Vein endothelial cell (primary cell): Measurements from ENCODE around the gene XRCC6.

- CAGE, long polyA plus RNA, result no peak
These were observed 92.8 kb downstream of the SGSM3 start for GRCh38 chr22:40462937-40463761.

GRCh38 chr22:40679981-40681010, 1.0 kb downstream of the MCHR1 start:
- CAGE, long polyA plus RNA, result no peak

- CAGE, long polyA plus RNA, result no peak
These were observed 67.5 kb downstream of the MCHR1 start for GRCh38 chr22:40746720-40747195.

DNA sequence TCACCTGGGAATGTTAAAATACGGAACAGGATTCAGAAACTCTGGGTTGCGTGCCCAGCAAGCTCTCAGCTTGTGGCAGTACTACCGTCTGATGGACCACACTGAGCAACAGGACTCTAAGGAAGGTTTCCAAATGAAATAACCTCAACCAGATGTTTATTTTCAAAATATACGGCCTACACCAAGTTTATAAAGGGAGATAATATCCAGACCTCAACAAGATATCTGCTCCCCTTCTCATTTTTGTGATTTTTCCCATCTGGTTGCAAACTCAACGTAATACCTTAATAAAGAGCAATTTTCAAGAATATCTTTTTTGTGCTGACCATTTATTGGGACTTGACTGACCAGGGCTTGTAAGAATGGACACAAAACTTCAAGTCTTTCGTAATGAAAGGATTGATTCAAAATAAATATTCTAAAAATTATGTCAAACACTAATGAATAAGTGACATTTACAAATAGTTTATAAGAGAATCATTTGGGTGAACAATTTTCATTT, 49.3 kb downstream of the SLC25A17 start:
- CAGE, long polyA plus RNA, result no peak

DNA sequence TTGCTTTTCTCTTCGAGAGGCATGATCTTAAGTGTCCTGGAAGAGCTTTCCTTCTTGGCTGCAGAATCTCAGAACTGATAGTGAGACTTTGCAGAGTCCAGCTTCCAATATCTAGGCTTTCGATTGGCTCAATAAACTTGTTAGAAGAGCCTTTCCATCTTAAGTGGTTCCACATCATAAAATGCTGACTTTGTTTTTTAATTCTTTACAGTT, 15.5 kb upstream of the DNAJB7 start:
- CAGE, long polyA plus RNA, result no peak

DNA sequence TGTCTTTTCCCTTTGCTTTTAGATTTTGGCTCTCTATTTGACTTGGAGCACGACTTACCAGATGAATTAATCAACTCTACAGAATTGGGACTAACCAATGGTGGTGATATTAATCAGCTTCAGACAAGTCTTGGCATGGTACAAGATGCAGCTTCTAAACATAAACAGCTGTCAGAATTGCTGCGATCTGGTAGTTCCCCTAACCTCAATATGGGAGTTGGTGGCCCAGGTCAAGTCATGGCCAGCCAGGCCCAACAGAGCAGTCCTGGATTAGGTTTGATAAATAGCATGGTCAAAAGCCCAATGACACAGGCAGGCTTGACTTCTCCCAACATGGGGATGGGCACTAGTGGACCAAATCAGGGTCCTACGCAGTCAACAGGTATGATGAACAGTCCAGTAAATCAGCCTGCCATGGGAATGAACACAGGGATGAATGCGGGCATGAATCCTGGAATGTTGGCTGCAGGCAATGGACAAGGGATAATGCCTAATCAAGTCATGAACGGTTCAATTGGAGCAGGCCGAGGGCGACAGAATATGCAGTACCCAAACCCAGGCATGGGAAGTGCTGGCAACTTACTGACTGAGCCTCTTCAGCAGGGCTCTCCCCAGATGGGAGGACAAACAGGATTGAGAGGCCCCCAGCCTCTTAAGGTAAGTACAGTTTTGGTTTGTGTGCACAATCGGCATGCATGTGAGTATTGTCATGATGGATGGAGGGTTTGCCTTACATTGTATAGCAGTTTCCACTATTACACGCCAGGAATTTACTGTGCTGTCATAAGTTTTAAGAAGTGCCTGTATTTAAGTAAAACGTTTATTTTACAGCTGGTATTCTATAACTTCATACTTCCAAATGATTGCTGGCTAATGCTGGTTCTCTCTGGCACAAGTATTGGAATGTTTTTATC, 25.0 kb downstream of the EP300 start:
- CAGE, long polyA plus RNA, result no peak

- CAGE, long polyA plus RNA, result no peak
These were observed 37.9 kb downstream of the EP300 start for GRCh38 chr22:41130310-41130749.

GRCh38 chr22:41151735-41152065, 53.4 kb upstream of the L3MBTL2 start:
- CAGE, long polyA plus RNA, result no peak

DNA sequence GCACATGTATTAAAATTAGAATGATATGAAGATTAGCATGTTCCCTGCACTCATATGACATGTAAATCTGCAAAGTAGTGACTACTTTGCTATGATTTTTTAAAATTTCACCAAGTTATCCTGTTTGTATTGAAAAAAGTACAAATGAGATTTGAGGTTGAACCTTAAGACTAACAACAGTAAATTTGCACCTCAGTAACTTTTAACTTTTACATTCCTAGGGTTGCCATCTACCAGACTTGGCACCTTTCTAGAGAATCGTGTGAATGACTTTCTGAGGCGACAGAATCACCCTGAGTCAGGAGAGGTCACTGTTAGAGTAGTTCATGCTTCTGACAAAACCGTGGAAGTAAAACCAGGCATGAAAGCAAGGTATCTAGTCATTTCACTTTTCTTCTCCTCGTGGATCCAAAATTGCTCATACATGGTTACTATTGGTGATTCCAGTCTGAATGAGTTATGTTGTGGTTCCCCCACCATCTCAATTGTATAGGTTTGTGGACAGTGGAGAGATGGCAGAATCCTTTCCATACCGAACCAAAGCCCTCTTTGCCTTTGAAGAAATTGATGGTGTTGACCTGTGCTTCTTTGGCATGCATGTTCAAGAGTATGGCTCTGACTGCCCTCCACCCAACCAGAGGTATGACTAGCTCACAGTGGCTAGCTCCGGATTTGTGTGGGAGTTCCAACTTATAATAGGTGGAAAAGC, 36.7 kb upstream of the L3MBTL2 start:
- CAGE, long polyA plus RNA, result no peak

DNA sequence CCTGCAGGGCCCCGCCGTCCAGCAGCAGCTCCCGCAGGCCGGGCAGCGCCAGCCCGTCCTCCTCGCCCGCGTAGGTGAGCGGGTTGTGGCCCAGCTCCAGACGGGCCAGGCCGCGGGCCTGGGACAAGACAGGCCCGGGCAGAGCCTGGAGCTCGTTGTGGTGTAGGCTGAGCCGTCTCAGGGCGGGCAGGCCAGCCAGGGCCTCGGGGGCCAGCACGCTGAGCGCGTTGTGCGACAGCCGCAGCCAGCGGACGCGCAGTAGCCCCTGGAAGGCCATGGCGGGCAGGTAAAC, 2.5 kb downstream of the CHADL start:
- CAGE, long polyA plus RNA, result no peak

GRCh38 chr22:41247679-41248302, 7.1 kb upstream of the CHADL start:
- CAGE, long polyA plus RNA, result no peak

GRCh38 chr22:41403606-41404398, 22.1 kb downstream of the TEF start:
- CAGE, long polyA plus RNA, result no peak

DNA sequence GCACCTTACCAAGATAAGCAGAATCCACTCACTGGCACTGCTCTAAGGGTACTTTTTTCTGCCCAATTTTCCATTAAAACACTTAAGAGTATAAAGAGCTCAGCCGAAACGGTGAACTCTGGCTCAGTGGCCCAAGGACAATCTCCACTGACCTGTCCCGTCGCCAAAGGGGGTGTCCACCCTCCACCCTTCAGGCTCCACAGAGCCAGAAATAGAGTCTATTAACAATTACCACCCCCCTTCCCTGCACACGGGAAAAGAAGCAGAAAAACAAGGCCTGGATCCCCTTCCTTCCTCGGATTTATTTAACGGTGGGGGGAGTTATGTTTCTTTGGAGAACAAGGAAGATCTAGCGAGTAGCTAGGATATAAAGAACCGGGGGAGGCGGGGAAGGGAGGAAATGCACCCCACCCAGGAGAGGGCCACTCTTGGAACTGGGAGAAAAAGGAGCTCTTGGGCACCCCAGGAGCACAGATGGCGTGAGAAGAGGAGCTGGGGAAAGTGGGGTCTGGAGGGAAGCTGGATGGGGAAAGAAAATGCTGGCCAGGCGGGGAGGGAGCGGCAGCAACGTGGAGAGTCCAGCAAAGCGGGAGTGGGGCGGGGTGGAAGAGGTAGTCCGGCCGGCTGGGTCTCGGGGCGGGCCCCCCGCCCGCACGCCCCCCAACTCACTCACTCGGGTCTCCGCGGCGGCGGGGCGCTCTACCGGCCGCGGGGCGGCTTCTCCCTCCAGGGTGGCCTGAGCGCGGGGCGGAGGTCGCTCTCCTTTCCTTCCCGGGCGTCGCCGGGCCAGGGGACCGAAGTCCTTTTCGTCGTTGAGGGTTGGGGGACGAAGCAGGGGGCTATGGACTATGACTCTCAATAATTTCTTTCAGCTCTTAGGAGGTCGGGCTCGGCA, 648 bp downstream of the TOB2 start:
- CAGE, long polyA plus RNA, result no peak

DNA sequence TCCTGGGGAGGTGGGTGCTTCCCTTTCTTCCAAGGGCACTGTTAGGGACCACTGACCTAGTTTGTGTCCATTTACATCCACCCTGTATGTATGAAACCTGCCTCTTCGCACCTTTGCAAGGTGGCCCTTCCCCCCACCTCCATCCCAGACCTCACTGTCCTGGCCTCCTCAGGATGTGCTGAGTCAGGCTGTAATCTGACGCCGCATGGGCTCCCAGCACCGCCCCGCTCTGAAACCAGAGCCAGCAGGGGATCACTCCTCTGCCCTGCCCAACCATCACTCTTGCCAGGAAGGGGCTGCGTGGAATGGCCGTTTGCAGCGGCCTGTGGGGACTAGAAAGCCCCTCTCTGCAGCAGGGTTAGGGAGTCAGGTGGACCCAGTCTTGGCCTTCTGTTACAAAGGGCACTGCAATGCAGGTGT, 31.5 kb downstream of the POLR3H start:
- CAGE, long polyA plus RNA, result no peak

- CAGE, long polyA plus RNA, result no peak
These were observed 25.9 kb downstream of the POLR3H start for GRCh38 chr22:41518318-41518862.

- CAGE, long polyA plus RNA, result no peak
These were observed 5.1 kb upstream of the POLR3H start for GRCh38 chr22:41549398-41549722.

GRCh38 chr22:41597866-41598428, 8.3 kb upstream of the PMM1 start:
- CAGE, long polyA plus RNA, result no peak

DNA sequence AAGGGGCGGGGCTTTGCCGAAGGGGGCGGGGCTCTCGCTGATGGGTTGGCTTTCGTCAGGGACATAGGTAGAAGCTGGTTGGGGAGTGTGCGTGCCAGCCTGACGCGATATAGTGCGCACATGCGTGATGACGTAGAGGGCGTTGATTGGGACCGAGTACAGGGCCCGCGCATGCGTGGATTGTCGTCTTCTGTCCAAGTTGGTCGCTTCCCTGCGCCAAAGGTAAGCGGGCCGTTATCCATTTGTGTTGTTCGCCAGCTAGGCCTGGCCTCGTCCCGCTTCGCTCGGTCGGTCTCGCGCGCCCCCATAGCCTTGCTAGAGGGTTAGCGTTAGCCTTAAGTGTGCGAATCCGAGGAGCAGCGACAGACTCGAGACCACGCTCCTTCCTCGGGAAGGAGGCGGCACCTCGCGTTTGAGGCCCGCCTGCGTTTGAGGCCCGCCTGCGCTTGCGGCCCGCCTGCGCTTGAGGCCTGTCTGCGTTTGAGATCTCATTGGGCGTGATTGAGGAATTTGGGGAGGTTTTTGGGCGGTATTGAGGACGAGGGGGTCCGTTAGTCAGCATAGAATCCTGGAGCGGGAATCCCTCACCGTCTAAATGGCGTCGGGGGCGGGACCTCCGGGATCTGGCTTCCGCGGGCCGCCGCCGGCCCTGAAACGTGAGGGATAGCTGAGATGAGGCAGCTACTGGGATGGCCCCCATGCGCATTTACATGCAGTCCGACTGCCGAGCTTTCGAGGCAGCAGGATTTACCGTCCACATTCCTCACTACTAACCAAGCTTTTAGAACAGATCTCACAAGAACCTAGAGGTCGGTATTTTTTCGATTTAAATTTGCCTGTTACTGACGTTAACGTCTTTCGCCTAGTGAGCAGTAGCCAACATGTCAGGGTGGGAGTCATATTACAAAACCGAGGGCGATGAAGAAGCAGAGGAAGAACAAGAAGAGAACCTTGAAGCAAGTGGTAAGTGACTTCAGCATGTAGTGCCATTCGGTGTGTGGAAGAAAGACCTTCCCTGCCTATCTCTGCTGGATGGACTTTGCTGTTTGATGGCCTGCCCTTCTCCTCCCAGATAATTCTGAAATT, at the start of gene XRCC6:
Gene XRCC6 (plus strand): TSS at position 172 of the 1,086 bp plus-strand sequence.
- CAGE, long polyA plus RNA, result start-site peak on the plus strand centred at position 198 of the sequence, 55 bp wide, 7,053 and 3,634 reads in 2 replicates

GRCh38 chr22:41695116-41696420, 3.7 kb upstream of the MEI1 start:
- CAGE, long polyA plus RNA, result no peak

DNA sequence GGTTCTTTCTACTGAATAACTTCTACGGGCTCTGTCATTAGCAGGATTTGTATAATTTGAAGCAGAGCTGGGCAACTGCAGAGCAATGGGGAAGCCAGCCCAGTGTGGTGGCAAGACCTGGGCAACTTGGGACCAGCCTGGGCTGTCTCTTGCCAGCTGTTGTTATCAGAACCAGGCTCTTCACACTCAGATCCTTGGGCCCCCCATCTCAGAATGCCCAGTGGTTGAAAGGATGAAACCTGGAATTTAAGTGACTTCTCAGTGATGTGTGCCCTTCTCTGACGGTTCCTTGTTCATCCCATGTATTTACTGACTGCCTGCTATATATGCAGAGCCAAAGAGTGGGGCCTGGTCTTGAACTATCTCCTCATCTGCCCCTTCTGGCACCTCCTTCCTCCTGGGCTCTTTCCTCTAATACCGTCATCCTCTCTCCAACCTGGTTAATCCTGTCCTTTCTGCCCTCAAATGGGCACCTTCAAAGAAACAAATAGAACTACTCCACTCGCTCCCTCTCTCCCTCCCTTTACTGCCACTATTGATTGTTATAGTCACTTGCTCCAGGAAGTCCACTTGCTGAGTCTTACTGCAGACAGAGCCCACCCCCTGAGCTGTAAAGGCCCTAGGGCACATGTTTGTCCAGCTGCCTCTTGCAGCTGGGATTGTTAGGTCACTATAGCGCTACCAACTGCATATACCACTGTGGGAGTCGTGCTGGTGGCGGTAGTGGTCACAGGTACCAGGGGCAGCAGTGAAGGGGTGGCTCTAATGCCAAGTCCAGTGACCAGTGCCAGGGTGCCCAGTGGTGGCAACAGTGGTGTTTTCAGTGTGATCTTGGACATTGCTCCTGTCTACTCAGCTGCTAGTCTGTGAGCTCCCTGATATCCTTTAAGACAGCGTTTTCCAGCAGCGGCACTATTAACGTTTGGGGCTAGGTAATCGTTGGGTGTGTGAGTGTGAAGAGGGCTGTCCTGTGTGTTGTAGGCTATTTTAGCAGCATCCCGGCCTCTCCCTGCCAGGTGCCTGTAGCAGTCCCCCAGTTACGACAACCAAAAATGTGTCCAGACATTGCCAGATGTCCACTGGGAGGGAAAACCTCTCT, 4.5 kb upstream of the SREBF2 start:
- CAGE, long polyA plus RNA, result no peak